Measurements from ENCODE around the genes SLC7A11 and NAA15.

DNA sequence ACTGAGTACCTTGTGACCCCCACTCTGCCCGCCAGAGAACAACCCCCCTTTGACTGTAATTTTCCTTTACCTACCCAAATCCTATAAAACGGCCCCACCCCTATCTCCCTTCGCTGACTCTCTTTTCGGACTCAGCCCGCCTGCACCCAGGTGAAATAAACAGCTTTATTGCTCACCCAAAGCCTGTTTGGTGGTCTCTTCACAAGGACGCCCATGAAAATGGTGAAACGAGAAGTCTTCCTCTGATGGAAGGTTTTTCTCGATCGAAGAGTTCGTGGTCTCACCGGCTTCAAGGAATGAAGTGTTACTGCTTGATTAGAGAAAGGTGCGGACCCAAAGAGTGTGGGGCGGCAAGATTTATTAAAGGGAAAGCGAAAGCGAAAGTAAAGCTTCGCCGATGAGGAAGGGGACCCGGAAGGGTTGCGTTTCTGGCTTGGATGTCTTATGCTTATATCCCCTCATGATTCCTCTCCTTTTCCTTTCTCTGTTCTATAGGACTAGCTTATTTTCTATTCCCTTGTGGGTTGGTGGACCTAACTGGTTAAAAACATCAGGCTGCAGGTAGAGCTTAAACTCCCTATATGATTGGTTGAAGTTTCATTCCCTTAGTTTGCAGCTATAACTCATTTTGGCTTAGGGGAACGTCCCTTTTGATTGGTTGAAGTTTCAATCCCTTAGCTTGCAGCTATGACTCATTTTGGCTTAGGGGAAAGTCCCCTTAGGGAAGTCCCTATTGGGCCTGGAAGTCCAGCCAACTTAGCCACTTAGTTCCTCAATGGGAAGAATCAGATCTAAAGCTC is 1025.2 kb upstream of the PCDH10 start:
- PRO-cap, result no peak

- PRO-cap, result no peak
Observed at GRCh38 chr4:133146333-133146912, 2.7 kb upstream of the PCDH10 start.

DNA sequence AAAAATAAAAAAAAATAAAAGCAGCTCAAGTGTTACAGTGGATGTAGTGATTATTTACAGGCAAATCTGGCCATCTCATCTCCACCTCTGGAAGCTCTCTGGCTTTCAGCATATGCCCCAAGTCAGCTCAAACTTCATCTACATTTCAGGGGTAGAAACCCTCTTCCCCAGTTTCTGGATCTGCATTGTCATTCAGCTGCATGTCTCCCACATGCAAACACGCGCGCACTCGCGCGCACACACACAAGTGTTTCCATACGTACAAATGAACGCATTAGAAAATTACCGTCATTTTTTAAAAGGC is 2.2 kb upstream of the PCDH10 start:
- PRO-cap, result no peak

DNA sequence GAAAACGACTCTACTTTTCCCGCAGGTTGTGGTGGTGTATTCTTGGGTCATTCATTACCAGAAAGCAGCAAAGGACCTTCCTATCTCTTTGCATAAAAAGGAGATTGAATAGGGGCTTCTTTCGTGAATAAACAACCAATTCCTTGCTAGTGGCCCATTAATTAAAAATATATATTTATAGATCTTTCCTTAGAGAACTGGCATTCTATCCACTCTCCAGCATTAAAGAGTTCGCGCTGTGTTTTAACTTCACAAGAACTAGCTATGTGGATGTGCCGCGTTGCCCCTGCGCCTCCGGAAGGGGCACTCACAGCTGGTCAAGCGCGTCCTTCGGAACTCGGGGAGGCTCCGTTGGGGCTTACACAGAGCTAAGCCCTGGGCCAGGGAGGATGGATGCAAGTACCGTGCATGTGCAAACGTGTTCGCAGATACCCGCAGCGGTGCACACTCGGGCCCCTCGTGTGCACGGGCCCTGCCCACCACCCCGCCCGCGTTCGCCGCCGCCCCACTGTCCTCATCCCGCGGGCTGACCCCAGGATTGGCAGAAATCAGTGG is 1.3 kb upstream of the PCDH10 start:
- PRO-cap, result no peak

DNA sequence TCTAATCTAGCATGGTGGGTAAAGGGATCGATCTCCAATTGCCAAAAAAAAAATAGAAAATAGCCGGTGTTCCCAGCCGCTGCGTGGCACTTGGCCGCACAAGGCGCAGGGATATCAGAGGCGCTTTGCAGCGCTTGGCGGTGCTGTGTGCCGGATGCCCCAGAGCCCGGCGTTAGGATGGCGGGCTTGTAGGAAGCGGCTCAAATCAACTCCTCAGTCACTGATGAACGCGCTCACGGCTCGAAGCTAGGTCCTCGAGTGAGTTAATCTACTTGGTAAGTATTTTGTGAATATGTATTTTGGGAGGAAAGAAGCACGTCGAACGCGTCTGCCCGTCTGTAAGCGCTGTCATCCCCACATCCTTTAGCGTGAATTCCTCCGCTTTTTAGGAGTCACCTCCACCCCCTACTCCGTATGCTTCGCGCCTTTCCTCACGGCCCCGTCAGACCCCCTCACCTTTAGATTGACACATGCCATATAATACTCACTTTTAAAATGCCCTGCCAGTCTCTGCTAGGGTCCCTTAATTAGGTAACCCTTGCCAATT is 734 bp upstream of the PCDH10 start:
- PRO-cap, result no peak

DNA sequence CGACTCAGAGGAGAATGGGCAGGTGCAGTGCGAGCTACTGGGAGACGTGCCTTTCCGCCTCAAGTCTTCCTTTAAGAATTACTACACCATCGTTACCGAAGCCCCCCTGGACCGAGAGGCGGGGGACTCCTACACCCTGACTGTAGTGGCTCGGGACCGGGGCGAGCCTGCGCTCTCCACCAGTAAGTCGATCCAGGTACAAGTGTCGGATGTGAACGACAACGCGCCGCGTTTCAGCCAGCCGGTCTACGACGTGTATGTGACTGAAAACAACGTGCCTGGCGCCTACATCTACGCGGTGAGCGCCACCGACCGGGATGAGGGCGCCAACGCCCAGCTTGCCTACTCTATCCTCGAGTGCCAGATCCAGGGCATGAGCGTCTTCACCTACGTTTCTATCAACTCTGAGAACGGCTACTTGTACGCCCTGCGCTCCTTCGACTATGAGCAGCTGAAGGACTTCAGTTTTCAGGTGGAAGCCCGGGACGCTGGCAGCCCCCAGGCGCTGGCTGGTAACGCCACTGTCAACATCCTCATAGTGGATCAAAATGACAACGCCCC is 2.3 kb downstream of the PCDH10 start:
- PRO-cap, result no peak

GRCh38 chr4:134627228-134627771 is 425.7 kb upstream of the PABPC4L start:
- PRO-cap, result no peak

- PRO-cap, result no peak
Observed at GRCh38 chr4:137496209-137496456, 36.2 kb downstream of the PCDH18 start.

GRCh38 chr4:138112660-138113656 is 129.2 kb downstream of the SLC7A11 start:
- PRO-cap, result no peak

DNA sequence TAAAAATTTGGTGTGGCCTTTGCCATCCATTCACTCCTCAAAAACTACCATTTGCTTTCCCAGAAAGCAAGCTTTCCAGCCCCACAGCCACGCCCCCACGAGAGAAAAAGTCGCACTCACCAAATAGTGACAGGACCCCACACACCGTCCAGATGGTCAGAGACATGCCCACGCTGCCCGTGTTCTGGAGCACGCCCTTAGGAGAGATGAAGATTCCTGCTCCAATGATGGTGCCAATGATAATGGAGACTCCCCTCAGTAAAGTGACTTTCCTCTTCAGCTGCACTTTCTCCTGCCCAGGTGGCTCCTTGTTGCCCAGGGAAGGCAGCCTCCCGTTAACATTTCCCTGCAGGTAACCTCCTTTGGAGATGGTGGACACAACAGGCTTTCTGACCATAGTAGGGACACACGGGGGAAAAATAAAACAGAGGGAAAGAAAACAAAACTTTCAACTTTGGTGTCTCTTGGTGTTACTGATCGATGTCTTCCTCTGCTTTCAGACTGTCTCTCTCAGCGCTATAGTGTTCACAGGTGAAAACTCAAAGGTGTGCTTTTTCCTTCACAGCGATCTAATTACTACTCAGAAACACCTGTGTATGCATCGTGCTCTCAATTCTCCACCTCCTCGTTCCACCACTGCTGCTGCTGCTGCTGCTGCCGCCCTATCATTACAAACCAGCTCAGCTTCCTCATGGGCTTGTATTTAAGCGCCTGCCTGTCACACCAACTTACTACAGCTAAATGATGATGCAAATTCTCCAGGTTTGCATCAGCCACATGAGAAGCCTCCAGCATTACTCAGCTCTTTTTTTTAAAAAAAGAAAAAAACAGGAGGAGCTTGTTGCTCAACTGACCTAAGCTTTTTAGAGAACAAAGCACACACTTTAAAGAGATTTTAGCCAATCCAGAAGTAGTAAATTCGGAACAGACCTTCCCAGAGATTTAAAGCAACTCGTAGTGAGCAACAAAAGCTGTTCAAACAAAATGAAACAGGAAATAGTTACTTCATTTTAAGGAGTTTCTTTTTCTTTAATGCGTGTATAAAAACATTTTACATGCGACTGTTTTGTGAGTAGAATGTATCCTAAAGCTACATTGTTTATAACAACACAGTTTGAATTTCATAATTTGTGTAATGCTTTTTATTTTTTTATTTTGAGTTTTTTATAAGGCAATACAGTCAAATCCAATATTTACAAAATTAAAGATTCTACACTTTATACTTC is at the start of gene SLC7A11:
SLC7A11 (minus strand) TSS at position 677 of the 1,226 bp plus-strand sequence.
- PRO-cap, result bidirectional peak, plus-strand start at position 177 of the sequence, minus-strand start at position 40 of the sequence; unidirectional peak, minus-strand start at position 672 of the sequence; unidirectional peak, minus-strand start at position 740 of the sequence

DNA sequence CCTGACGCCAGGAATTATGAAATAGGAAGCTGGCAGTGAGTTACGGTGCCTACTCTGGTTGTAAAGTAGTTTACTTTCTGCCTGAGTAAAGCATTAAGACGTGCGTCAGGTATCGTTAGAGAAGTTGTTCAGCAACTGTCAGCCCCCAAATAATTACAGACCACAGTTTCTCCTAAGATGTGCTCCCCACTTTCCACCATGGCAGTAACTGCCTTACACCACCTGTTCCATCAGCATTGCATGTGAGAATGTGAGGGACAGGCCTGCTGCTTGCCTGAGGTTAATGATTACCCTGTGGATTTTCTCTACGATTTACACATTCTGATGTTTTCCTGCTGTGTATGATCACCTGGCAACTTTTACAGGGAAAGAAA is 92.3 kb upstream of the SLC7A11 start:
- PRO-cap, result no peak

DNA sequence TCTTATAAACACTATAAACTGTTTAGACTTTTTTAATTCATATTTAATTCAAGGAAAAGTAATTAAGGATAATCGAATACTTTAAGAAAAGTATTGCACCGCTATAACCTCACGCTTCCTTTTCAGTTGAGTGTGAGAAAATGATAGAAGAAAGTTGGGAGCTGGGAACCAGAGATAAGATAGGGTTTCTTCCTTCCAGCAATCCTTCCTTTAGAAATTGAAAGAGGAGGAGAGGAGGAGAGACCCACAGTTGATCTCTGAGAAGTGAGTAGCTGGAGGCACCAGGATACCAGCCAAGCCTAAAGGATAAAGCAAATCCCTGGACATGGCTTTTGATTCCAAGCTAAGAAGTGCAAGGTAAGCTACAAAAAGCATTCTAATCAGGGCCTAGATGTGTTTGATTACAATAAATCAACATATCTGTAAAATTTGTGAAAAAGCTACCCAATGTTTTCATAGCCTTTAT is 242.2 kb upstream of the NOCT start:
- PRO-cap, result no peak

DNA sequence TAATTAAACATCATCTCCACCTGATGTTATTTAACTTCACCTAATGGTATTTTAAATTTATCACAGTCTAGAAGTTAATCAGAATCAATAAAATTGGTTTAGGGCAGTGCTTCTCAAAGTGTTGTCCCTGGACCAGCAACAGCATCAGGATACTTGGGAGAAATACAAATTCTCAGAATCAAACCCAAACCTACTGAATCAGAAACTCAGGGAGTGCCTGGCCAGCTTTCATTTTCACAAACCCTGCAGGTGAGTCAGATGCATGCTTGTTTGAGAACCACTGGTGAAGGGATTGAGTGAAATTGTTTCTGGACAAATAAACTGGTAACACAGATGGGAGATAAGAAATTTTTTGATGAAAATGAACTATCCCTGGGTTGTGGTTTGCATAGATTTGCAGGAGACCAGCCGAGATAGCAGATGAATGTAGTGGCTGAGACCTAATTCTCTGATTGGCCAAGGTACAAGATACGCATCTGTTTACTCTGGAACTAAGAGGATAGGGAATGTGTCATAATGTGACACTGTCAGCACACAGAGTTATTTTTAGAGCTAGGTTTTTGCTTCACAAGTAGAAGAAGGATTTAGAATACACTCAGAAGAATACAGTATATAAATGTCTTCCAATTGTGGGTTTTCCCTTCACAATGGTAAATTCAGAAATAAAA is 117.8 kb upstream of the NOCT start:
- PRO-cap, result no peak

DNA sequence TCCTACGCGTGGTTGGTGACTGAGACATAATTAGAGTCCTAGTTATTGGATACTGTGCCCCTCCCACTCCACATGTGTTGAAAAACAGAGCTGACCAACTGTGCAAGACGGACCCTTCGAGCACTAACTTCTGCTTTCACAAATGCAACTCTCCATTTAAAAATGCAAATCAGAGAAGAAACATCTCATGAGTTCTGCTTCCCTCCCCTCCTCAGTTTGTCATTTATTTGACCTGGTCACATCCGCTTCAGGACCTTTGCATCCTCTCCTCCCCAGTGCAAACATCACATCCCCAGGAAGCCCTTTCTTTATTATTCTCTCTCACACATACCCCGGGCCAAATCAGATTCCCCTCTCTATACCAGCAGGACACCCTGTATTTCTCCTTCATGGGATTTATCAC is 38.1 kb upstream of the NOCT start:
- PRO-cap, result no peak

- PRO-cap, result no peak
Observed at GRCh38 chr4:139014151-139014664, 1.4 kb upstream of the NOCT start.

DNA sequence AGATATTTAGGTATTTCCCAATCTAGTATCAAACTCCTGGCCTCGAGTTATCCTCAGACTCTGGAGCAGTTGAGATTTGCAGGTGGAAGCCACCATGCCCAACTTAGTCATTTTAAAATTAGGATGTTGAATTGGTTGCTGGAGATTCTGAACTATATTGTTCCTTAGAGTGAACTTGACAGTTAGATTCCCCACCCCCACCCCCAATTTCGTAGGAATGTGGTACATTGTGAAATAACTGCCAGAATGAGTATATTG is 2.2 kb downstream of the NOCT start:
- PRO-cap, result no peak

GRCh38 chr4:139019237-139020113 is 3.9 kb downstream of the NOCT start:
- PRO-cap, result unidirectional peak, minus-strand start at chr4:139019321

DNA sequence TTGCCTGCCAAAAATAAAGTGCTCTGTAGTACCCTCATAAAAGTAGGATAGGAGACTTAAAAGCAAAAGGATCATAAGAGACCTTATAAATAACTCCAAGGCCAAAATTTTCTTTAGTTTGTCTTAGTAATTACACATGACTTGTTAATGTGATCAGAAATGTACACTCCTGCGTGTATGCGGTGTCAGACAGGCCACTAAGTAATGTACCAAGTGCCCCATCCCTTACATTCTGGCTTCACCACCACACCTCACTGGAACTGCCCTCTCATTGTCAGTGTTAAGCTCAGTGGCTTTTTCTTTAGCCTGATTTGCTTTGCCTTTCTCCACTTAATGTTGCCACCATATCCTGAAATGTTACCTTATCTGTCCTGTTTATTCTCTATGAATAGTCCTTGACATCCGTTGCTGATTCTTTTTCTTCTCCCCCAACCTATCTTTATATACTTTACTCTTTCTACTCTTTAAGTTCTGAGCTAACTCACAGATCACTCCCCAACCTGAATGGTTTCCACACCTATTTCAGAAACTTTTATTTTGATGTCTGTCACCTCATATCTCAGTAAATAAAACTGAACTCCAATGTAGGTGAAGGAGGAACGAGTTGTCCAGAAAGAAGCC is 38.9 kb downstream of the NOCT start:
- PRO-cap, result no peak

- PRO-cap, result bidirectional peak, plus-strand start at chr4:139301533, minus-strand start at chr4:139301325
Observed at GRCh38 chr4:139301136-139301837, at the start of gene NAA15. Gene NAA15, plus strand, starts transcription at chr4:139301505.

DNA sequence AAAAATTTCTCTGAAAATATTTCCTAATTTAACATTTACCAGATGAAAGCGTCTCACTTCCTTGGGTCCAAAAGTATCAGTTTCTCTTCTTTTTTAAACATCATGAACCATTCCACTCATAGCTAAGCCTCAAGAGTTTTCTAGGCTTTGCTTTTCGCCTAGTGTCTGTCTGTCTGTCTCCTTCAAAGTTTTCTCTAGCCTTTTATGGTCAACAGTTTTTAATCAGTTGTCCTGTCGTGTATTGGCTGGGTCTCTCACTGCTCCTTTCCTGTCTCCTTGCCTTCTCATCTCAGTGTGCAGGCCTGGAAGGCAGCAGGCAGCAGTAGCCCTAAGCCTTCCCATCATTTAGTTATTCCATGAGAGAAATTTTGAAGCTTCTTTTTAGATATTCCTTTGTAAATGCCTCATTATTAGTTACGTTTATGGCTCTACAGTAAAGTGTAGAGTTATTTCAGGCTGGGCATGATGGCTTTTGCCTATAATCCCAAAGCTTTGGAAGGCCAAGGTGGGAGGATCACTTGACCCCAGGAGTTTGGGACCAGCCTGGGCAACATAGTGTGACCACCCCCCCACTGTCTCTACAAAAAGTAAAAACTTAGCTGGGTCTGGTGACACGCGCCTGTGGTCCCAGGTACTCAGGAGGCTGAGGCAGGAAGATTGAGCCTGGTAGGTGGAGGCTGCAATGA is 9.8 kb downstream of the RAB33B start:
- PRO-cap, result no peak